Uterus (tissue), 7 donors: ENCODE measurements around the gene LDLRAD3.

GRCh38 chr11:35047327-35047667 is 91.7 kb upstream of the CD44 start:
- PRO-cap, 4 experiments = no peak in any of the 4 experiments
- RAMPAGE, long total RNA, 2 experiments = no peak in any of the 2 experiments

GRCh38 chr11:35087762-35088568 is 51.0 kb upstream of the CD44 start:
- PRO-cap, 4 experiments = no peak in any of the 4 experiments
- RAMPAGE, long total RNA, 2 experiments = no peak in any of the 2 experiments
- RRBS = no CpG with 5 or more reads among the region's 5 CpGs

GRCh38 chr11:35126339-35127041 is 12.5 kb upstream of the CD44 start:
- PRO-cap, 4 experiments = no peak in any of the 4 experiments
- RAMPAGE, long total RNA, 2 experiments = no peak in any of the 2 experiments
- RRBS = no CpG with 5 or more reads among the region's 3 CpGs

DNA sequence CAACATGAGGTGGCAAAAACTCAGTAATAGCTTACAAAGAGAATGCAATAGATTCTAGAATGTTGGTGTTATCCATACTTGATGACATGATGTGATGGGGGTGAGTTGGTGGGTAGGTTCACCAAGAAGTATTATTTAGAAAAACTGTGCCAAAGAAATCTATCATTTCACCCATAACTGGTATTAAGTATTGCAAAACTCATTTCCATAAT is 39.6 kb downstream of the CD44 start:
- PRO-cap, 4 experiments = no peak in any of the 4 experiments
- RAMPAGE, long total RNA, 2 experiments = no peak in any of the 2 experiments

GRCh38 chr11:35192289-35193529 is 53.7 kb downstream of the CD44 start:
- PRO-cap, 4 experiments = no peak in any of the 4 experiments
- RAMPAGE, long total RNA, 2 experiments = no peak in any of the 2 experiments
- RRBS = no CpG with 5 or more reads among the region's 7 CpGs

DNA sequence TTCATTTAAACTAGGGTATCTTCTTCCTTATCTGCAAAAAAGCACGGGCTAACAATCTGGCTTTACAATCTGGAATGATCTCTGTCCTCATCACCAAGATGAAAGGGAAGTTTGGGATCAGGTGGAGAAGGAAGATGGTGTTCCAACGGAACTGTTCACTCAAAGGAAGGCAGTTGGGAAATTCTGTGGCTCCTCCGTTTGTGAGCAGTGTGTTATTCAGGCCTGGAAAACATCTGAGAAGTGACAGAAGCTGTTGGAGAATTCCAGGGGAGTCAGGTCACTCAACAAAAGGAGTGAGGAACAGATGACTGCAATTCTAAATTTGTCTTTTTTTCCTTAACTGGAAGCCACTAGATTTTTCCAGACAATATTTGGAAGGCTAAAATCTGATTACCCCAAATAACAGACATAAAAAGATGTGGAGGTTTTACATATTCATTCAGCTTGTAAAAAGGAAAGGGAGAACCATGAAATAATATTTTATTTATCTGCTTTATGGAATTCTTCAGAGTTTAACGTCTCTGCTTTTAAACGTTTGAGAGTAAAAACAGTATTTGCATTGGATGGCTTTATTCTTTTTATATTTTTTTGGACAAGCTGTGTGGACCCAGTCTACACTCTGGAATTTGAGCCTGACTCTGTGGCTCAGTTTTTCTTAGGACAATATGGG is 107.8 kb downstream of the CD44 start:
- PRO-cap, 4 experiments = peak in 4 of 4 experiments; most common plus-strand start position 438 of the sequence (in 4); most common minus-strand start position 161 of the sequence (in 2)
- RAMPAGE, long total RNA, 2 experiments = no peak in any of the 2 experiments
- RRBS = no CpG with 5 or more reads among the region's 5 CpGs

- PRO-cap, 4 experiments = no peak in any of the 4 experiments
- RAMPAGE, long total RNA, 2 experiments = no peak in any of the 2 experiments
- RRBS = no CpG with 5 or more reads among the region's 6 CpGs
Measured at GRCh38 chr11:35272496-35273121, 133.6 kb downstream of the CD44 start.

DNA sequence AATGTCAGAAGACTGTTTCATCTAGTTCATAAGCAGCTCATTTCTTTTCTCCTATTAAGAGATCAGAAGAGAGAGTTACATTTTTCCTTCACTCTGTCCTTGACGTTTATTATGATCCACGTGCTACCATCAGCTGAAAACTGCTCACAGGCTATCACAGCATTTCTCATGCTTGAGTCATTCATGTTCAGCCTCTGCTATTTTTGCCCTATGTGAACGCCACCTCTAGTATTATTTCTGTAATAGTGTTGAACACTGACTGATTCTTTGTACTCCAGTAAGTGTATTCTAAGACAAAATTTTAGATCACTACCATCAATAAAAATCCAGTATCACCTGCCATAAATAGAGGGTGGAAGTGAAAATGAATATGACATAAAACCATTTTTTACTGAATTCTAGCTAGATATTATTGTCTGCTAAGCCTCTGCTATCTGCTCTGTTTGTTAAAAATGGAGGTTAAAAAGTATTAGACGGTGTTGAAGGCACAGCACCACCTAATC is 51.8 kb downstream of the SLC1A2 start:
- PRO-cap, 4 experiments = no peak in any of the 4 experiments
- RAMPAGE, long total RNA, 2 experiments = no peak in any of the 2 experiments
- RRBS = no CpG with 5 or more reads among the region's 4 CpGs

DNA sequence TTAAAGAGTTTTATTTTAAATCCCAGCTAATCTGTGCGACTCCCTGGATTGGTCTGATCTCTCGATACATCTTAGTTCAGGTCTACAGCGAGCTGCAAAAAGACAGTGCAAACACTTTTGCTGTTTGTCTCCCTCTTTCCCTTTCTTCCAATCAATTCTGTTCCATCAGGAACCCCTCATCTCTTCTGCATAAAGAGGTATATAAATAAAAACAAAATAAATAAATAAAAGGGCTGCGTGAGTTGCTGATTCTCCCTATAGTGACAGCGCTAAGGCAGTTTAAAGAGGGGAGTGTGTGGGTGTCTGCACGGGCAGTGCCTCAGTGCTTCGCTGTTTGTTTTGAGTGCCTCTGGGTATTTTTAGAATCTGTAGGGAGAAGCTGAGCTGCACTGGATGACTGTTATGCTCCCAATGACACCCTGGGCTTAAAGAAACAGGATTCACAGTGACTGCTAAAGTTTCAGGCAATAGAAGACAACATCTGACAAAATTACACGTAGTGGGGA is 38.9 kb downstream of the SLC1A2 start:
- PRO-cap, 4 experiments = peak in 1 of 4 experiments; most common plus-strand start position 362 of the sequence (in 1)
- RAMPAGE, long total RNA, 2 experiments = no peak in any of the 2 experiments
- RRBS = no CpG with 5 or more reads among the region's 8 CpGs

- PRO-cap, 4 experiments = peak in 4 of 4 experiments; most common plus-strand start chr11:35944065 (in 4); most common minus-strand start chr11:35944340 (in 4)
- RAMPAGE, long total RNA, 2 experiments = start-site peak on the plus strand in 1 of 2 experiments, at chr11:35944048-35944096 at its widest, 597 reads per replicate
- RRBS = 1% methylated on average over 38 of the region's 112 CpGs
Measured at GRCh38 chr11:35943577-35944766, at the start of gene LDLRAD3. LDLRAD3 (plus strand) TSS chr11:35944062.

- PRO-cap, 4 experiments = no peak in any of the 4 experiments
- RAMPAGE, long total RNA, 2 experiments = no peak in any of the 2 experiments
- RRBS = no CpG with 5 or more reads among the region's 4 CpGs
Measured at GRCh38 chr11:36148625-36149219, 140.5 kb downstream of the COMMD9 start.

GRCh38 chr11:36192128-36192327 is 97.2 kb downstream of the COMMD9 start:
- PRO-cap, 4 experiments = no peak in any of the 4 experiments
- RAMPAGE, long total RNA, 2 experiments = no peak in any of the 2 experiments
- RRBS = no CpG with 5 or more reads among the region's 3 CpGs

DNA sequence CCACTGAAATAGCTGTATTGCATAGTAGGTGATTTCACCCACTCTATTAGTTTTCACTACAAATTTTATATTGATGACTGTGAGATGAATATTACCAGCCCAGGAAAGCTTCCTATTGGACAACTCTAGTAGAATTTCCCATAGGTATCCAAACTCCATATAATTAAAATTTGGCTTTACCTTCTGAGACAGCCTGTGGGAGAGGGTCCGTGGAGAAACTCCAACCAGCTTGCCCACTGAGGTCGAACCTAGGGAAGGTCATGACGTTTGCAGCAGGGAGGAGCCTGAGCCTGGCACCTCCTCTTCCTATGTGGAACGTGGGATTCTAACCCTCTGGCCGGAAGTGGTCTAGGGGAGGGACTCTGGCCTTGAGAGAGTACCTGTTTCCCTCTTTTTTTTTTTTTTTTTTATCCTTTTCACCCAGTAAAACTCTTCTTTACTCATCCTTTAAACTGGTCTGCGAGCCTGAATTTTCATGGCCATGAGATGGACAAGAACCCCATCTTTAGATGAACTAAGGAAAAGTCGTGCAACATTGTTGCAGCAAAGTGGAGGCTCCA is 1360.1 kb downstream of the LRRC4C start:
- PRO-cap, 4 experiments = no peak in any of the 4 experiments
- RAMPAGE, long total RNA, 2 experiments = no peak in any of the 2 experiments
- RRBS = no CpG with 5 or more reads among the region's 7 CpGs

GRCh38 chr11:41377594-41378135 is 81.8 kb downstream of the LRRC4C start:
- PRO-cap, 4 experiments = no peak in any of the 4 experiments
- RAMPAGE, long total RNA, 2 experiments = no peak in any of the 2 experiments
- RRBS = no CpG with 5 or more reads among the region's 7 CpGs

DNA sequence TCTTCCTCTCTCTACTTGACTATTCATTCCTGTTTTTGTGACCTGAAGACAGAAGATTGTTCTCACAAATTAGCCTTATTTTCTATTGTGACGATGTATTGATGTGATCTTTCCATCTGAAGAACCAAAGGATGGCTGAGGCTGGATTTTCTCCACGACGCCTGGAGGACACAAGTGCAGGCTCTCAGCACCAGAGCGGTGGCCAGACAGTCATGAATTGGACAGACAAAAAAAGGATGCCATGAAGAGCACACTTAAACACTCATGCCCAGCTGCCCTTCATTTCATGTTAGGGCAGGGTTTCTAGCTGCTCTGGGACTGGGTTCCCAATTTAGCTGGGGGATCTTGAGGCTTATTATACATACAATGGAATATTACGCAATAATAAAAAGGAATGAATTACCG is 512.0 kb upstream of the LRRC4C start:
- PRO-cap, 4 experiments = no peak in any of the 4 experiments
- RAMPAGE, long total RNA, 2 experiments = no peak in any of the 2 experiments
- RRBS = no CpG with 5 or more reads among the region's 6 CpGs

DNA sequence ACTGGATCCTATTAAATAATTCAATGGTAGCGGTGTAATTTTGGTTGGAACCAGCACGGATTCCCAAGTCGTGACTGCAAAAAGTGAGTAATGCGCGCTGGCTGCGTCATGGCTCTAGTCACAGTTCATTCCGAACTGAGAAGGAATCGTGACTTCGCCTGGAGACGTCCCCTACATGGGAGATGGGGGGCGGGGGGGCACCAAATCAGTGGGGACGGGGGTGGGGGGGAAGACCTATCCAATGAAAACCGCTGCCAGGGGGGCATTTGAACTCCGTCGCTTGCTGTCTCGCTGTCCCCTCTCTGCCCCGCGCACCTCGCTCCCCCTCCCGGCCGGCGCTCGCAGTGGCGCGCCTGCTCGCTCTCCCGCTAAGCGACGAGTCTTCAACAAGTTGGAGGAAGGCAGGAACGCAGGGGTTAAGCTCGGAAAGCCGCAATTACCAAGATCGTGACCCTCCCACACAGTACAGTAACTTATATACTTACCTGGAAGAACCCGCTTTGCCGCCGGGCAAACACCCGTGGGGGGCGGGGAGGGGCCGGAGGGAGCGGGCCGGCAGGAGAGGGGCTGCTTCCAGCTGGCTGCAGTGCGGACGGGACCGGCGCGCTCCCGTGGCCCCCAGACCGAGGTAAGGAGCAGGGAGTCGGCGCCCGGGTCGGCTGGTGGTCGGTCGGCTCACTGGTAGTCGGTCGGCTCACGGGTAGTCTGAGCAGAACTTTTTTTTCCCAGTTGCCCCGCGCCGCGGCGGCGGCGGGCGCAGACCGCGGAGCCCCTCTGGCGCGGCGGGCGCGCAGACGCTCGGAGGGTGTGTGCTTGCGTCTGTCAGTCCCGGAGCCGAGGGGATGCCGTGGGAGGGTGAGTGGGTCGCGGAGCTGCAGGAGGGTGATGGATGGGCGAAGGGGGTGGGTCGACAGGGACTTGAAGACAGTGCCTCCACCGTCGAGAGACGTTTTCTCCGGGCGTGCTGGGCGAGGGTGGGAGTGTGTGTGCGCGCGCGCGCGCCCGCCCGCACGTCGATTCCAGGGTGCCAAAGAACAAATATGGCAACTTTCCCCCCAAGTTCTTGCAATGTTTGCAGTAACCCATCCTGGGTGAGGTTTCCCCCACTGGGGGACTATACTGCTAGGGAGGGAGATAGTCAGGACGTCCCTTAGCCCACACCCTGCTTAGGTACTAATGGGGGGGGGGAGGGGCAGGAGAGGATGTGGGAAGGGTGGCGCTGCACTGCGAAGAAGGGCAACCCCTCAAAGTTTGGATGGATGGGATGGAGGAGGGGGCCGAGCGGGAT is 101.2 kb upstream of the HSD17B12 start:
- PRO-cap, 4 experiments = no peak in any of the 4 experiments
- RAMPAGE, long total RNA, 2 experiments = no peak in any of the 2 experiments
- RRBS = 2% methylated on average over 14 of the region's 103 CpGs

GRCh38 chr11:43580606-43581166 is 99.9 kb upstream of the HSD17B12 start:
- PRO-cap, 4 experiments = peak in 3 of 4 experiments; most common plus-strand start chr11:43580928 (in 2)
- RAMPAGE, long total RNA, 2 experiments = no peak in any of the 2 experiments
- RRBS = 11% methylated on average over 8 of the region's 24 CpGs

- PRO-cap, 4 experiments = no peak in any of the 4 experiments
- RAMPAGE, long total RNA, 2 experiments = no peak in any of the 2 experiments
- RRBS = no CpG with 5 or more reads among the region's 2 CpGs
Measured at GRCh38 chr11:43889401-43890001, 8.9 kb downstream of the ALKBH3 start.

DNA sequence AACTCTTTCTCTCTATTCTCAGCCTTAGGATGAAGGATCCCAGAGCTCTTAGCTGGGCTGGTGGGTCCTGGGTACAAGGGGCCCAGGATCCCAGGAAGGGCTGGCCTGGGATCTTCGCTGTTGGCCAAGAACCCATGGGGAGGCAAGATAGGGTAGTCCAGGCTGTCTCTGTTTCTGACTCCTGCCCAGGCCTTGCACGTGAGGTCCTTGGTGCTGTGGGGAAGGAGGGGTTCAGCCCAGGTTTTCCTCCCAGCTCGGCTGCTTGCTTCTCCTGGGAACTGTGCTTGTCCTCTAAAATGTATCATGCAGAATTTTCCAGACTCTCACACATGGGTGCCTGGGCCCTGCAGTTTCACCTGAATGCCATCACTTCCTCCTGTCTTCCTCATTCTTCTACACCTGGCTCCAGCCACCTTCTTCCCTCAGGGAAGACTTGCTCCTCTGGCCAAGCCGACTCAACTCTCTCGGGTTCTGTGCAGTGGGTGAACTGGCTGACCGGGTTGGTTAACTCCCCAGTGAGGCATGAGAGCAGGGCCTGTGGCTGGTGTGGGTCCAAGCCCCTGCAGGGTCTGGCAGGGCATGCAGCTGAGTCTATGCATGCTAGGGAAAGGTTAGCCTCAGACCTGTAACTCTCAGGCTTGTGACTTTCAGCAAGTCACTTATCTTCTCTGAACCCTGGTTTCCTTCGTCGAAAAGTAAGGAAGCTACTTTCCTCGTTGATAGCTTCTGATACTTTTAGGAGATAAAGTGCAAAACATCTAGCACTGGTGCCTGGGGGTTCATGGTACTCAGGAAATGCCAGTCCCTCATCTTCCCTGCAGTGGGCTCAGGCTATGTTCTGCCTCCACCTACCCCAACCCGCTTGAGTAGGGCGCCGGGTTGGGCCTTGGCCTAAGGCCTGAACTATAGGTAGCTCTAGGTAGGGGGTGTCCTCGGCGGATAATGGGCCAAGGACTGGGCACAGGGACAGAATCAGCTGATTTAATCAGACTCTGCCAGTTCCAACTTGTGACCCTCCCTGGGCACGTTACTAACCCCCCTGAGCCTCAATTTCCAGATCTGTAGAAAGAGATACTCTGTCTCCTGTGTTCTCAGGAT is 11.9 kb downstream of the CD82 start:
- PRO-cap, 4 experiments = no peak in any of the 4 experiments
- RAMPAGE, long total RNA, 2 experiments = no peak in any of the 2 experiments
- RRBS = no CpG with 5 or more reads among the region's 15 CpGs

- PRO-cap, 4 experiments = no peak in any of the 4 experiments
- RAMPAGE, long total RNA, 2 experiments = no peak in any of the 2 experiments
- RRBS = no CpG with 5 or more reads among the region's 8 CpGs
Measured at GRCh38 chr11:44584709-44585353, 19.4 kb downstream of the CD82 start.